Brain (tissue), 1 donor: Measurements from ENCODE around the genes ELK1, EBP, HDAC6 and PQBP1.

DNA sequence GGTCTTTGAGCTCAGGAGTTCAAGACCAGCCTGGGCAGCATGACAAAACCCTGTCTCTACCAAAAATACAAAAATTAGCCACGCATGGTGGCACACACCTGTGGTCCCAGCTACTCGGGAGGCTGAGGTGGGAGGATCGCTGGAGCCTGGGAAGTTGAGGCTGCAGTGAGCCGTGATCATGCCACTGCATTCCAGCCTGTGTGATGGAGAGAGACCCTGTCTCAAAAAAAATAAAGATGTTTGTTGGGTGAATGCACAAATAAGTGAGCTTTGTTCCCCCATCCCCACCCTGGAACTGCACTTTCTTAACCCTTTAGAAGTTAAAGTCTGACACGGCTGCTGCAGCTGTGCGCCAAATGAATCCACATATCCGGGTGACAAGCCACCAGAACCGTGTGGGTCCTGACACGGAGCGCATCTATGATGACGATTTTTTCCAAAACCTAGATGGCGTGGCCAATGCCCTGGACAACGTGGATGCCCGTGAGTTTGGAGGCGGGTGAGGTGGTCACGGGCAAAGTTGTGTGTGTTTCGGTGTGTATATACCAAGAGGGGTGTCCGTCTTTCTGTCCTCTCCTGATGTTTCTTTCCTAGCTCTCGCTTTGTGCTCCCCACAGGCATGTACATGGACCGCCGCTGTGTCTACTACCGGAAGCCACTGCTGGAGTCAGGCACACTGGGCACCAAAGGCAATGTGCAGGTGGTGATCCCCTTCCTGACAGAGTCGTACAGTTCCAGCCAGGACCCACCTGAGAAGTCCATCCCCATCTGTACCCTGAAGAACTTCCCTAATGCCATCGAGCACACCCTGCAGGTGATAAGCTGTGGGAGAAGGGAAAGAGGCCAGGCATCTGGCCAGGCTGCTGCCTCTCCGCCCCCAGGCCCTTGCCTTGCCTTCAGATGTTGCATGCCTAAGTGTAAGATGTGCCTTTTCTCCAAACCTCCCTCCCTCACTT, 12.3 kb downstream of the UBA1 start:
- RRBS: no CpG with 5 or more reads among the region's 25 CpGs

GRCh38 chrX:47220156-47221097, 1.9 kb downstream of the CDK16 start:
- RRBS: no CpG with 5 or more reads among the region's 12 CpGs

GRCh38 chrX:47645248-47646128, 4.9 kb downstream of the ELK1 start:
- RRBS: no CpG with 5 or more reads among the region's 15 CpGs

DNA sequence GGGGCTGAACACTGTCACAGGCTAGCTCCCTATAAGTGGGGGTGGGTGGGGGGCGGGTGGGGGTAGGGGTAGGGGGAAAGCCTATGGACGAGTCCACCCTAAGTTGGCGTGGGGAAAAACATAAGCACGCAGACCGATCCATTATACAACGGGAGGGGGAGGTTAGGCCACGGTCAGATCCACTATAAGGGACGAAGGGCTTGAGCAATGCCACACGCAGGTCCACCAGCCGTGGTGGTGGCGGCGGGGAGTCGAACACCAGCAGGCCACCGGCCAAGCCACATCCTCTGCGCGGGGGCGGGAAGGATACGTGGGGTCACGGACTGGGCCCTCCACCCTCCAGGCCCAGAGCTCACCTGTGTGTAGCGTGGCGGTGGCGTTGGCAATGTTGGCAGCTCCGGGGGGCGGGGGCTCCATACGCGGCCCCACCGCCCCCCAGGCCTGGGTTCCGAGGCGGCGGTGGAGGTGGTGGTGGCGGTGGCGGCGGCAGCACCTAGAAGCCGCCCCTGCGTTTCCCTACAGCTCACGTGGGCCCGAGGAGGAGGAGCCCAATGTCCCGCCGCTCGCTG, at the start of gene ELK1:
Gene ELK1 (minus strand): TSS at position 497 of the 569 bp plus-strand sequence.
- RRBS: no CpG with 5 or more reads among the region's 40 CpGs

DNA sequence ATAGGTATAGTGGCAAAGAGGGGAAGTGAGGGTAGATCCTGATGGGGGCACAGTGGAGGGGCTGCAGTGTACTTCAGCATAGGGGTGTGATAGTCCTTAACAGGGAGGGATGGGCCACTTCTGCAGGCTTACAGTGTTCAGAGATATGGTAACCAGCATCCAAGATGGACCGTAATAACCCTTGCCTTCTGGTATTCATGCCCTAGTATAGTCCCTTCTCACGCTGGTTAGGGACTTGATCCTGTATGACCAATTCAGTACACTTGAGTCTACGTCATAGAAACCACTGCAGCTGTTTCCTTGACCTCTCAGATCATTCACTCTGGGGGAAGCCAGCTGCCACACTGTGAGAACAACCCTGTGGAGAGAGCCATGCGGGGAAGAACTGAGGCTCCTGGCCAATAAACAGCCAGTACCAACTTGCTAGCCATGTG, 87.6 kb upstream of the ZNF81 start:
- RRBS: no CpG with 5 or more reads among the region's 4 CpGs

DNA sequence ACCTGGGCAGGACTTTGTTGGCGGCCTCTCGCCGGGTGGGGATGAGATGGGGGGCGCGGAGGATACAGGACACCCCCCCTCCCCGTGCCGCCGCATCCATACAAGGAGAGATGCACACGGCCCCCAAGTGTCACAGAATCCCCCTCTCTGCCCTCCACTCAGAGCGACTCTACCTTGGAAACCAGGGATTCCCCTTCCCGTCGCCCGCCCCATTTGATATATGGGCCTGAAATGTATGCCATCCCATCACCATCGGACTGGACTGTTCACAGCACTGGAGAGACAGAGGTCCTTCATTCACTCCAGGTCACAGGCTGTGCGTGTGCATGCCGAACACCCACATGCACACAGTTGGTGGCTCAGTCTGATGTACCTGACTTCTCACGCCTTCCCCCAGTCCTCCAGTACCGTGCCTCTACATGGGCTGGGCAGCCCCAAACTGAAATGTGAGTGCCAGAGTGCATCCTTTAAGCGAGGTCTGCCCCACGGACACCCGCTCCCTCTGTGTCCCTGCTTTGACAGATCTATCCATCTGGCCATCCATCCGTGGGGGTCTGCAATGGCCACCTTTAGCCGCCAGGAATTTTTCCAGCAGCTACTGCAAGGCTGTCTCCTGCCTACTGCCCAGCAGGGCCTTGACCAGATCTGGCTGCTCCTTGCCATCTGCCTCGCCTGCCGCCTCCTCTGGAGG, 615 bp downstream of the PORCN start:
- RRBS: 0% methylated on average over 2 of the region's 25 CpGs

DNA sequence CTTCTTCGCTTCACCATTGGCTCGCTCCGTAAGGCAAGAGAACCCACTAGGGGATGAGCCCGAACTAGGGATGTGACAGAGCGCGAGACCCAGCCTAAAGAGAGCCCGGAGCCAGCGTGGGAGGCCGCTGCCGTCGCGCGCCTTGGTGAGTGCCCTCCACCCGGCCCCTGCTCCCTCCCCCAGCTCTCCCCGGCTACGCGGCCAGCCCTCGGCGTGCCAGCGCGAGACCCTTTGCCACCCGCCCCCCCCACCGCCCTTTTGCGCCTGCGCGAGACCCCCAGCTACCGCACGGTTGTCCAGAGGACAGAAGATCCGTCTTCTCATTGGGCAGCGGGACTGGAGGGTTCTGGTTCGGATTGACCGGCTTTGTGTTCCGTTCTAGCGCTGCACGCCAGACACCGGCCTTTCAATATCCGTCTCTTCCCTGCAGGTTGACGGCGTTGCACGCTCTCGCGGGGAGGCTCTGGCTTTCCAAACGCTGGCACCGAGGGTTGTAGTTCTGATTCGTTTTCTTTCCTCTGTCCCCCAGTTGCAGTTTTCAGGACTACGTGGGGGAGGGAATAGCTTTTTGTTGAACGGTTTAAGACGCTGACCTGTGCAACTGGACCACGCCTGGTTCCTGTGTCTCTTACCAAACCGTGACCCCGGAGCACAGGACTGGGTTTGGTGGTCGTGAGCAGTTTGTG, at the start of gene EBP:
Gene EBP (plus strand): TSS at position 46 of the 686 bp plus-strand sequence.
- RRBS: under 1% methylated on average over 12 of the region's 52 CpGs

DNA sequence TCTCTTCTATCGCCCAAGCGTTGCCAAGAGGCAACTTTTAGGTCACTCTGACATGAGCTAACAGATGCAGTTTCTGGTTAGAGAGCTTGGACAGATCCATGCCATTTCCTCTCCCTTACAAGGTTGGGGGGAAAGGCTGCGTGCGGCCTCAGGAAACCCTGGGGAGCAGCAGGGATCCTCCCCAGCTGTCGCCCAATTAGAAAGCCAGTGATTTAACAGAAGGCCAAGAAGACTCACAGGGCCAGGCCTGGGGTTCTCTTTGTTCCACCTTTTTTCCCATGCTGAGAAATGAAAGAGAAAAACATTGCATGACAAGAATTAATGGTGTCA, 35.2 kb upstream of the WAS start:
- RRBS: no CpG with 5 or more reads among the region's 5 CpGs

DNA sequence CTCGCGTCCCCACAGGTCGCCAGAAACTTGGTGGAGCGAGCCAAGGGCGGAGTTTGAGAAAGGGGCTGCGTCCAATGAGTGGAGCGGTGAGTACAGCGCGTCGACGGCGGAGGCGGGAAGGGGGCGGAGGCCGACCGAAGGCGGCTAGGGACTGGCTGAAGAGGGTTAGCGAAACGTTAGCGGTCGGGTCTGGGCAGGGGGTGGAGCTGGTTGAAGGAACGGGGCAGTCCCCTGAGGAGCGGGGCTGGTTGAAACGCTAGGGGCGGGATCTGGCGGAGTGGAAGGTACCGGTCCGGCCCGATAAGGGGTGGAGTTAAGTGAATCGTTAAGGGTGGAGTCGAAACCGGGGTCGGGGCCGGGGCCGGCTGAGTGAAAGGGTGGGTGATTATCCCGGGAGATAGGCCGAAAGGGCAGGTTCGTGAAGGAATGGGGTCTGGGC, at the start of gene HDAC6:
Gene HDAC6 (plus strand): TSS at position 209 of the 439 bp plus-strand sequence.
- RRBS: no CpG with 5 or more reads among the region's 38 CpGs

- RRBS: under 1% methylated on average over 5 of the region's 28 CpGs
Measured at GRCh38 chrX:48802298-48803165, 665 bp downstream of the HDAC6 start.

GRCh38 chrX:48897646-48898707, at the start of gene PQBP1:
PQBP1 (plus strand) TSS chrX:48897930.
- RRBS: 2% methylated on average over 11 of the region's 62 CpGs

DNA sequence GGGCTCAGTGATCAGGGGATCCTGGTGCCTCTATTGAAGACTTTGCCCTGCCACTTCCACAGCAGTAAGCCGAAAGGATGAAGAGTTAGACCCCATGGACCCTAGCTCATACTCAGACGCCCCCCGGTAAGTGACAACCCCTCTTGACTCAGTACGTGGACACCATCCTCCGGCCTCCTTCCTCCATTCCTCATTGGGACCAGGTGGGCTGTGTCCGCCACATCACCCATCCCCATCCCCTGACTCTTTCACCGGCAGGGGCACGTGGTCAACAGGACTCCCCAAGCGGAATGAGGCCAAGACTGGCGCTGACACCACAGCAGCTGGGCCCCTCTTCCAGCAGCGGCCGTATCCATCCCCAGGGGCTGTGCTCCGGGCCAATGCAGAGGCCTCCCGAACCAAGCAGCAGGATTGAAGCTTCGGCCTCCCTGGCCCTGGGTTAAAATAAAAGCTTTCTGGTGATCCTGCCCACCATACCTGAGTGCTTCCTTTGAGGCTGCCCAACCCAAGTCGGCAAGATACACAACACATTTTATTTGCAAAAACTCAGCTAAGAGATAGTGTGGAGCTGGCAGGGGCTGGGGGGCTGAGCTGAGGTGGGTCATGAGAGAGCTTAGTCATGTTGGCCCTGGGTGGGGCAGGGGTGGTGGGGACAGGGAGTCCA, 5.1 kb downstream of the PQBP1 start:
- RRBS: 95% methylated on average over 2 of the region's 16 CpGs

DNA sequence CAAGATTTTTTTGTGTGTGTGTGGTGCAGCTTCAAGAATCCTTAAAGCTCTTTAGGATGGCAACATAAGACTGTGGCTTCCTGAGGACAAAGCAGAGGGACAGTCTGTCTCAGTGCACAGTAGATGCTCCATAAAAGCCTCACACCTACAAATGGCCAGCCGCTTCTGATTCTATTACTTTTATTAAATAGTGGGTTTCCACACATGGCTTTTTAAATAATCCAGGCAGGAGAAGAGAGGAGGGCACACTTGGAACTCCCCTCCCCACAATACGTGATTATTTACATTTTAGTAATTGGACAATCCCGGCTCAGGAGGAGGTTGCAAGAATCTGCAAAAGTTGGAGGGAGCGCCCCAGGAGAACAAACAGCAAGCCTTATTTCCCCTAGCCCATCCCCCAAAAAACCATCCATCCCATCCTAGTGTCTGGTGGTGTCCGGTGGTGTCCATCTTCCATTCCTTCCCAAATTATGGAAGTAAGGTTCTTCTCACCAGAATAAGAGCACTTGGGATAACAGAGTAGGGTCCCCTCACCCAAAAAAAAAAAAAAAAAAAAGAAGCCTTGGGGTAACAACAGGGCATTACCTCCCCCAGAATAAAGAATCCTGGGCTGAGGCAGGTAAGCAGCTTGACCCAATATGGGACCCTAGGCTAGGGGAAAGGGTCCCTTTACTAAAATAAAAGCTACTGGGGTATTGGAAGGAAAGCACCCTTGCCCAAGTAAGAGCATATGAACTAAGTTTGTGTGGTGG, 1.7 kb upstream of the SLC35A2 start:
- RRBS: no CpG with 5 or more reads among the region's 5 CpGs

DNA sequence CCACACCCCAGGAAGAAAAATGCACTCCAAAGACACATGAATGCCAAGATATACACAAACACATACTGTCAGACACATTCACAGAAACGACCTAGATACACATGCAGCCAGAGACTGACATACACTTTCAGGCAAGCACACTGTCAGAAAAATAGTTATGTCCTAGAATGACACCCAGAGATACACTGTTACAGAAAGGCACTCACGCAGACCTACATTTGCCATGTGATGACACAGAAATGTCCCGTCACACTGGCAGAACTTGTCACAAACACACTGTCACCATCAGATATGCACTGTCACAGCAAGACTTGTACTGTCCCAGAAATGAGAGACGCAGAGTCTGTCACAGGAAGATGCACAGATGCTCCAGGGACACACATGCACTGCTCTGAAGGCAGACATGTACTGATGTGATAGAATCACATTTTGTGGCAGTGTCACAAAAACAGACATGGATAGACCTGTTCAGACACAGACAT, 1.1 kb upstream of the PIM2 start:
- RRBS: no CpG with 5 or more reads among the region's 4 CpGs

GRCh38 chrX:48956652-48957496, 533 bp downstream of the OTUD5 start:
- RRBS: 1% methylated on average over 52 of the region's 82 CpGs

GRCh38 chrX:48958828-48959220, 1.4 kb upstream of the OTUD5 start:
- RRBS: no CpG with 5 or more reads among the region's 16 CpGs

GRCh38 chrX:49029816-49030262, 13.3 kb downstream of the TFE3 start:
- RRBS: no CpG with 5 or more reads among the region's 6 CpGs

GRCh38 chrX:49039739-49041032, 3.0 kb downstream of the TFE3 start:
- RRBS: no CpG with 5 or more reads among the region's 18 CpGs

DNA sequence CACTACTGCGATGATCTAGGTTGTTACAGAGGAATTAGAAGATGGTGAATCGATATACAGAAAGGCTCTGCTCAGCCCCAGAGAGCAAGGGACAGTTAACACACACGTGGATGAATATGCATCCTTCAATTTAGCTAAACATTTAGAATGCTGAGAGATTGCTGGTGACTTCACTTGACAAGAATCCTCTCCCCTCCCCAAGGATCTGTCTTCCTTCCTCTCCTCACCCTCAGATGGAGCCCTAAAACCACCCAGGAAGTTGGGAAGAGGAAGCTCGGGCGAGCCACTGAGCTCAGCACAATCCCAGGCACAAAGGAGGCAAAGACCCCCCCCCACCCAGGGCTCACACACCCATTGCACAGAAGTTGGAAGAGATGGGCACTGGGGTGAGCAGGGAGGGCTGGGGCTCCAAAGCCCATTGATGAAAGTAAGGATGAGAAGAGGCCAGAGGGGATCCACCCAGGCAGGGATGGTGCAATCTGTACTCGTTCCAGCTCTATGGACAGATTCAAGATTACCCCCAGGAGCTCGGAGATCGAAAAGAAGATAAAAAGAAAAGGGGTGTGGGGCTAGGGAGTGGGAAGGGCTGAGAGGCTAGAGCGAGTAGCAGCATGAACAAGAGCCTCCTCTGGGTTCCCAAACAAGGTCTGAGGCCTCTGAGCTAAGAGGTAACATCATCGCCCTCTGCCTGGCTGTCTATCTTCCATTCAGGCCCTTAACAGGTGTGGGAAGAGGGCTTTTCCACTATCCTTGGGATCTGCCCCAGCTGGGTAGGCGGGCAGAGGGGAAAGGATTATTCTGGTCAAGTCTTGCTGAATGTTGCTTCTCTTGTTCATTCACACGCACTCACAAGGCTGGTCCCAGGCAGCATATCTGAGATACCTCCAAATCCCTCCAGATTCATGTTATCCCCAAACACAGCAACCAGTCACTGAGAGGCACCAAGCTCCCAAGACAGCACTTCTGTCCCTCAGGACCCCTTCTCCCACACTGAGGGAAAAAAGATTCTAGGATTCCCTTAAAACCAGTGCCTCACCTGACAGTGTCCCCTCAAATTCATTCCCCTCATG, 1.1 kb downstream of the TFE3 start:
- RRBS: no CpG with 5 or more reads among the region's 12 CpGs

DNA sequence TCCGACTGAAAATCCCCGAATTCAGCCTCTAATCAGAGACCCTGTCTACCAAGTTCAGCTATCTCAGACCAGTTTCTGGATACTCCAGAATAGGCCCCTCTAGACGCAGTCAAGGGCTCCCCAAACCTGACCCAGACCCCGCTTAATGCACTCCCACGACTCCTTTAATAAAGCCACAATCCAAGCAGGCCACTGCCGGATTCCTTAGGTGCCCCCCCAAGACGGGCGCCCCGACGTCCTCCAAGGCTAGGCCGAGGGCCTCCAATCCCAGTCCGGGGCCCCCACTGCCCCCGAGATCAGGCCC, 442 bp downstream of the TFE3 start:
- RRBS: 1% methylated on average over 6 of the region's 13 CpGs